ENCODE data around the genes HIC2, CCDC116, PRAME and GGTLC2.

- RRBS: no CpG with 5 or more reads among the region's 84 CpGs
These were observed at the start of gene HIC2 for GRCh38 chr22:21417295-21417836. TSS of gene HIC2 (plus strand) at chr22:21417371.

- RRBS: no CpG with 5 or more reads among the region's 2 CpGs
These were observed 18.7 kb upstream of the TMEM191C start for GRCh38 chr22:21448462-21448841.

DNA sequence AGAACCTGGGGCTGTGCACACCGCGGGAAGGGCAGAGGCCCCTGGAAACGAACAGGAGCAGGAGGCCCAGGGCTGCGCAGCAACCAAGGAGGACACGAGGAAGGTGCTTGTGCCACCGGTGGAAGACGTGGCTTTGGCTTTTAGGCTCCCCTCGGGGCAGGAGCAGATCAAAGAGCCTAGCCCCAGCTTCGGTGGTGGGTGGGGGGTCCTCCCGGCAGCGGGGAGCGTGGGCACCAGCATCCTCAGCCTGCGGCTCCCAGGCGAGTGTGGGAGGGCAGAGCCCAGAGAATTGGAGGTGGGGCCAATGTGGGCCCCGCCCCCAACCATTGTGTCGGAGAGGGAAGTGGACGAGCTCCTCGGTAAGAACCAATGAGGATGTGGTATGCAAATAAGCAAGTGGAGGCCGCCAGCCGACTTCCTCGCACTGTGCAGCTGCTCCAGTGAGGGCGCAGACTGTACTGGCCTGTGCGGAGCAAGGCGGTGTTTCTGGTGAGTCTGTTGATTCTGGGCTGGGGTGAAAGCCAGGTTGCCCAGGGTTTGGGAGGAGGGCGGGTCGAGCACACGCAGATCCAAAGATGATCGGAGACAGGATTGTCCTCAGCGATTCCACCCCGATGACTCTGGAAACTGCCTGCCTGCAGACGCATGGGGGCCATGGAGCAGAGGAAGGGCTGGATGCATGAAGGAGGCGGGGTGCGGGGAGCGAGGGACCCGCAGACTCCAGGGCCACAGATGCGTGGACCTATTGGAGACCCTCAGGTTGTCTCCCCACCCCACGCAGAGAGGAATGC is at the start of gene CCDC116:
Gene CCDC116, plus strand, starts transcription at position 422 of the 791 bp plus-strand sequence.
- RRBS: 79% methylated on average over 4 of the region's 37 CpGs

GRCh38 chr22:21656955-21657373 is 8.8 kb upstream of the PPIL2 start:
- RRBS: no CpG with 5 or more reads among the region's 17 CpGs

- RRBS: no CpG with 5 or more reads among the region's 18 CpGs
These were observed 23.5 kb upstream of the YPEL1 start for GRCh38 chr22:21758739-21759905.

GRCh38 chr22:21864751-21865636 is 2.5 kb downstream of the MAPK1 start:
- RRBS: no CpG with 5 or more reads among the region's 5 CpGs

DNA sequence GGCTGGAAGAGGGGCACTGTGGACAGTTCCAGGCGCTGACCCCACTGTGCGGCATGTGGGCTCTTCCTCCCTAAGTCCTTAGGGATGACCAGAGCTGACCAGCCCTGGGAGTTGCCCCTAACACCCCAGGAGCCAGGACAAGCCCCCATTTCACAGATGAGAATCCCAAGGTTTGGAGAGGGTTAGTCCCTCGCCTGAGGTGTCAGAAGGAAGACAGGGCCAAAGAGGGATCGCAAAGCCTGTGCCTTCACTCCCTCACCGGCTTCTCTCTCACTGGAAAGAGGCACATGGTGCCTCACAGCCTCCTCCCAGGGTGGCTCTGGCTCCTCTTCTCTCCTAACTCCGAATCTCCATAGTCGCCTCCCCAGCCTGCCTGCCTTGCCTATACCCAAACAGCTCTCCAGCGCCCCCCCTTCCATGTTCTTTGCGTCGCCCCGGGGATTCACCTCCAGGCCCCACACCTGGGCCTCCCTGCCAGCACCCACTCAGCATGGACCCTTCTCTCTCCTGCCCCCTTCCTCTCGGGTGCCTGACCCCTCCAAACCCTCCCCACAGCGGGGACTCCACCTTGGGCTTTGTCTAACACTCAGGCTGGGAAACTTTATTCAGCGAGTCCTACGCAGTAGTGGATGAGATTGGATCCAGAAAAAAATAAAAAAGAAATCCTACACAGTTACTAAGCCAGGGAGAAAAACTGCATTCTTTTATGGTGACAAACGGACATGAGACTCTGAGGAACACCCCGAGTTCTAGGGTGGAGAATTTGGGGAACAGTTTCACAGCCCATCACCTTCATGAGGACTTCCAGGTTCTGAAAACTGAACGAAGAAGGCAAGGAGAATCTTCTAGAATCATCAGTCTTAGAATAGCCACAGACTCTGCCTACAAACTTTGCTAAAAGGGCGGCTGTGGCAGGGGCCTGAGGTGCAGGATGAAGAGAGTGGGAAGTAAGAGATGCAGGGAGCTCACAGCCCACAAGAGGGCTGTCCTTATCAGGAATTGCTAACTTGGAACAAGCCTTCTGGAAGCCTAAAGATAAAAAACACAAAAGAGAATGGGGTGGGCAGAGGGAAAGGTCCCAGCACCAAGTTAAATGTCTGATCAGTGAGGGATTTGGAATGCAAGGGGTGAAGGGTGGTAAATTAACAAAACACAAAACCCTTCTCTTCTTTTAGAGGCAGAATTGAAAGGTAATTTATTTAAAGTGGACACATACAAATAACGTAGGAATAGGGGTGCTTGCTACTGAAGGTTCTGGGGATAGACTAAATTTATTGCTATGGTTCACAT is 5.4 kb downstream of the PPM1F start:
- RRBS: no CpG with 5 or more reads among the region's 20 CpGs

GRCh38 chr22:21975497-21975982 is 7.0 kb downstream of the TOP3B start:
- RRBS: no CpG with 5 or more reads among the region's 8 CpGs

DNA sequence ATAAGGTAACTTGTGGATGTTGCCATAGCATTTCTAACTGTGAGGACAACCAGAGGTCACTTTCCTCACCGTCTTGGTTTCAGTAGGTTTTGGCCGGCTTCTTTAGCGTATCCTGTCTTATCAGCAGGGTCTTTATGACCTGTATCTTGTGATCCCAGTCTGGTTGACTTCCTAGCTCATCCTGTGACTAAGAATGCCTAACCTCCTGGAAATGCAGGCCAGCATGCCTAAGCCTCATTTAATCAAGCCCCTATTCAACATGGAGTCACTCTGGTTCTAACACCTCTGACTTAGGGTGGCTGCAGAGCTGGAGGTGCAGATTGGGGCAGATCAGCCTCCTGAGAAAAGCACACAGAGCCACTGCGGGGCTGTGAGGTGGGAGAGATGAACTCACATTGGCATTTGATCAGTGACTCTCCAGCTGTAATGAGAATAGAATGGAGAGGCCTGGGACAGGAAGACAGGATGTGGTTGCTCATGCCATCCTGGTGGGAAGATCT is 41.1 kb upstream of the TOP3B start:
- RRBS: no CpG with 5 or more reads among the region's 4 CpGs

DNA sequence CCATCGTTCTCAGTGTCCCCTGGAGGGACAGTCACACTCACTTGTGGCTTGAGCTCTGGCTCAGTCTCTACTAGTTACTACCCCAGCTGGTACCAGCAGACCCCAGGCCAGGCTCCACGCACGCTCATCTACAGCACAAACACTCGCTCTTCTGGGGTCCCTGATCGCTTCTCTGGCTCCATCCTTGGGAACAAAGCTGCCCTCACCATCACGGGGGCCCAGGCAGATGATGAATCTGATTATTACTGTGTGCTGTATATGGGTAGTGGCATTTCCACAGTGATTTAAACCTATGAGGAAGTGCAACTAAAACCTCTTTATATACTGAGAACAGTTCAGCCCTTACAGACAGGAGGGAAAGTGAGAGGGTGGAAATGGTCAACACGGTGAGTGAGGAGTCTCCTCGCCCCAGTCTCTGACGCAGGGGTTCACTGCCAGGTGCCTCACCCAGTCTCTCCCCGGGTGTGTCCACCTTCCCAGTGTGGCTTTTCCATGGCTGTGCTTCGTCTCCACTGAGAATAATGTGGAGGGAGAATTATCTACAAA is 116.4 kb upstream of the TOP3B start:
- RRBS: no CpG with 5 or more reads among the region's 11 CpGs

DNA sequence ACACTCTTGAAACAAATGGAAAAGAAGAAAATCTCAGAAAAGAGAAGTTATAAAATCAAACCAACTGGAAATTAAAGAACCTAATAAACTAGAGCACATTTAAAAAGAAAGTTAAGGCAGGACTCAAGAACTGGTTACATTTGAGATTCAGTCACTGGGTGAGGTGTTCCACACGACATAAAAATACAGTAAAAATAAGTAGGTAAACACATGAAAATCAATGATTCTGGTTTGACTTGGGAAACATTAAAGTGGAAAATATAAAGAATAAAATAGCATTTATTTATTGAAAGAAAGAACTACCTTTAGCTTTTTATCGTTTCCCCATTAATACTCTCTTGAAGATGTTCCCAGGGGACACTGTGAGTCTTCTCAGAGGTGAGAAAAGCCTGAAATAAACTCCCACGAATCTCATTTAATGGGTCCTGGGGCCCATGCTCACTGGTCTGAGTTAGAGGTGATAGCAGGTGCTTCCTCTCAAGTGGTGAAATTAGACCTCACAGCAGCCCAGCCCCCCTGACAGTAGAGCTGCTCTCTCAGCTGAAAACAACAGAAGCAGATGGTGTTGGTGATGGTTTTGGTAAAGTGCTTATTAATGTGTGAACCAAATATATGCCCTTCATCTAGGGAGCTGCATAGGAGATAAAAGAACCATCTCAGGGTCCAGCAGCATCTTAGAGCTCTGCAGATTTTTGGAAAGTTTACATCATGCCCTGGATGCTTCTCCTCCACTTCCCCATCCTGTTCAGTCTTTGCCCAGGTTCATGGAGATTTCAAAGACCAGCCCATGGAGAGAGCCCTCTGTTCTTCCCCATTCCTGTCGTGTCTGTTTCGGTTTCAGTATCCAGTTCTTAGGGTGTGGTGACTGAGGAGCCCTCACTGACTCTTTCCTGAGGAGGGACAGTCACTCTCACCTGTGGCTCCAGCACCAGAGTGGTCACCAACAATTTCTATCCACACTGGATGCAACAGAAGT is 76.8 kb upstream of the VPREB1 start:
- RRBS: no CpG with 5 or more reads among the region's 5 CpGs

GRCh38 chr22:22286950-22287890 is 42.6 kb downstream of the VPREB1 start:
- RRBS: no CpG with 5 or more reads among the region's 6 CpGs

- RRBS: no CpG with 5 or more reads among the region's 3 CpGs
These were observed 124.7 kb downstream of the VPREB1 start for GRCh38 chr22:22369122-22369784.

DNA sequence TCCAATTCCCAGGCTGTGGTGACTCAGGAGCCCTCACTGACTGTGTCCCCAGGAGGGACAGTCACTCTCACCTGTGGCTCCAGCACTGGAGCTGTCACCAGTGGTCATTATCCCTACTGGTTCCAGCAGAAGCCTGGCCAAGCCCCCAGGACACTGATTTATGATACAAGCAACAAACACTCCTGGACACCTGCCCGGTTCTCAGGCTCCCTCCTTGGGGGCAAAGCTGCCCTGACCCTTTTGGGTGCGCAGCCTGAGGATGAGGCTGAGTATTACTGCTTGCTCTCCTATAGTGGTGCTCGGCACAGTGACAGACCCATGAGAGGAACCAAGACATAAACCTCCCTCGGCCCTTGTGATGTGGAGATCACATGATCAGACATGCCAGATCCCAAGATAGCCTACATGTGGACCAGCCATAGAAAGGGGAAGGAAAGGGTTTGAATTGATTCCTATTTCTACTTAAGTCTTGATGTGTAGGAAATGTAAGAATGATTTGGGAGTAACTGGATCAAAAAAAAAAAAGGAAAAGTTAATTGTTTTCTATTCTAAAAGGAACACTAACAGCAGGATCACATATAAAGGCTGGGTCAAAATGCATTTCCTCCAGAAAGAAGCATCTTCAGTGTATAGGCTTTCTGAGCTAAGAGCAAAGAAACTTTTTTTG is 125.3 kb downstream of the VPREB1 start:
- RRBS: no CpG with 5 or more reads among the region's 4 CpGs

GRCh38 chr22:22375541-22376199 is 131.1 kb downstream of the VPREB1 start:
- RRBS: no CpG with 5 or more reads among the region's 6 CpGs

- RRBS: 56% methylated on average over 3 of the region's 41 CpGs
These were observed at the start of gene PRAME for GRCh38 chr22:22558902-22559827. TSS of gene PRAME (minus strand) at chr22:22559265.

GRCh38 chr22:22644444-22644762 is at the start of gene GGTLC2:
TSS of gene GGTLC2 (plus strand) at chr22:22644614.
- RRBS: no CpG with 5 or more reads among the region's 29 CpGs

- RRBS: no CpG with 5 or more reads among the region's 7 CpGs
These were observed 53.3 kb downstream of the GGTLC2 start for GRCh38 chr22:22697672-22698128.

DNA sequence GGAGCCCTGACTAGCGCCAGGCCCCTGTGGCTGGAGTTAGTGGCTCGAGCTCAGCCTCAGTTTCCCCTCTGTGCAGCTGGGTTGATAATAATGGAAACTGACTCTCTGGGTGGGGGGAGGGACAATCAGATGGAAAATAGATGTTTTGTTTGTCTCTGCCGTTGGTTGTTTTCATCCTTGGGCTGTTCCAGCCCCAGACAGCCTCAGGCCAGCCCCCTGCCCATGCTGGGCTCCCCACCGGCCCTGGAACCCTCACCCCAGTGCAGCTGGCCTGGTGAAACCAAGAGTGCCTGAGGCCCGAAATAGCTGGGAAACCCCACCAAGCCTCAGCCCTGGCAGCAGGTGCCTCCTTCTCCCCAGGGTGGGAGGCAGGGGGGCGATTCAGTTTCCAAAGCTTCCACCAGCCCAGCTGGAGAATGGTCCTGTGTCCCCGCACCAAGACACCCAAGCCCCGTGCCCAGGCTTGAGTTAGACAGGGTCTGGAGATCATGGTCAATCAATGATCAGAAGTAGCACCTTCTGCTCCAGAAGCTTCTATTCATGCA is 44.2 kb downstream of the IGLL5 start:
- RRBS: no CpG with 5 or more reads among the region's 8 CpGs

GRCh38 chr22:23225482-23226283 is 45.4 kb downstream of the BCR start:
- RRBS: no CpG with 5 or more reads among the region's 12 CpGs

Data from retinal pigment epithelial cell (primary cell).